HTERT-HM (cell line): ENCODE data around the genes NTRK2 and DAPK1.

- RRBS = no CpG with 5 or more reads among the region's 14 CpGs
These were observed 9.7 kb upstream of the C9orf64 start for GRCh38 chr9:83965964-83966933.

DNA sequence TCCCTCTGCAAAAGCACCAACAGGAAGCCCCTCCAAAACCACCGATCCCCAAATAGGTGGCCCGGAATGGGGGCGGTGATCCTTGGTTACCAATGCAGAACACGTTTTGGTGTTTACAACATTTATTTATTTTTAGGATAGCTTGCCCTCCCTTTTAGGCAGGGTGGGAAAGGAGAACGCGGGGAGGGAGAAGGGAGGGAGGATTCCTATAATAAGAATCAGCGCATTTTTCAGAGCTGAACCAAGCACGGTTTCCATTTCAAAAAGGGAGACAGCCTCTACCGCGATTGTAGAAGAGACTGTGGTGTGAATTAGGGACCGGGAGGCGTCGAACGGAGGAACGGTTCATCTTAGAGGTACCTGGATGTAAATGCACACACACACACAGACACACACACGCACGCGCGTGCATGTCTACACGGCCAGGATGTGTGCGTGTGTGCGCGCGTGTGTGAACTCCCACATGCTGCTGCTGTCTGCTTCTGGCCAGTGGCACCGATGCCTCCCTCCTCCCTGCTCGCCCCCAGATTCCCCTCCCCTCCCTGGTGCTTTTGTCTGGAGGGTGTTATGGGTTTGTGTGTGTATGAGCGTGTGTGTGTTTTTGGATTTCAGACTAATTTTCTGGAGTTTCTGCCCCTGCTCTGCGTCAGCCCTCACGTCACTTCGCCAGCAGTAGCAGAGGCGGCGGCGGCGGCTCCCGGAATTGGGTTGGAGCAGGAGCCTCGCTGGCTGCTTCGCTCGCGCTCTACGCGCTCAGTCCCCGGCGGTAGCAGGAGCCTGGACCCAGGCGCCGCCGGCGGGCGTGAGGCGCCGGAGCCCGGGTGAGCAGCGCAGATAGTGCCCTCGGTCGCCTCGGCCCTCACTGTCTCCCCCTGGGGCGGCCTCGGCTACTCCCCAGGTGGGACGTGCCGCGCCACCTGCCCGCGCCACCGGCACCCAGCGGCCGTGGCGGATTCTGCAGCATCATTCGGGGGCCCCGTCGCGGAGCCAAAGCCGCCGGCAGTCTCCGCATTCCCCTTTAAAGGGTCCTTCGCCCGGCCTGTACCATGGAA lies at the start of gene NTRK2:
NTRK2 (plus strand) TSS at position 662 of the 1,052 bp plus-strand sequence.
- RRBS = 14% methylated on average over 27 of the region's 75 CpGs

DNA sequence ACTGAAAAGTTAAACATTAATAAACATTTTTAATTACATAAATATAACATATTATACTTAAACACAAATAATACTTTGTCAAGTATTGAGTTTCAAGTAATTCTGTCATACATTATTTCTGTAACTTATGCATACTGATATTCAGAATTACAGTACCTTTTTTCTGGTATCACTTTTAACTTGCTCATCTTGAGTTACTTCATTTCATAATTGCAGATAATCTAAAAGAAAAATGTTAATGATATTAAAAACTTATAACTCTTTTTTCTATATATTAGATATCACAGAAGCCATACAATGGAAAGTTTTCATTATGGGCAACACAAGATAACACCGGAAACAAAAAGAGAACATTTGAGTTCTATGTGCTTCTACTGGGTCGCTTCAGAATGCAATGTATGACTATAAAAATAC lies 29.4 kb downstream of the AGTPBP1 start:
- RRBS = no CpG with 5 or more reads among the region's 2 CpGs

GRCh38 chr9:85839256-85840443 lies 97.9 kb upstream of the AGTPBP1 start:
- RRBS = no CpG with 5 or more reads among the region's 9 CpGs

GRCh38 chr9:85941995-85942309 lies 1.0 kb downstream of the NAA35 start:
- RRBS = no CpG with 5 or more reads among the region's 2 CpGs

- RRBS = no CpG with 5 or more reads among the region's 6 CpGs
These were observed 66.1 kb downstream of the GOLM1 start for GRCh38 chr9:86033197-86033780.

DNA sequence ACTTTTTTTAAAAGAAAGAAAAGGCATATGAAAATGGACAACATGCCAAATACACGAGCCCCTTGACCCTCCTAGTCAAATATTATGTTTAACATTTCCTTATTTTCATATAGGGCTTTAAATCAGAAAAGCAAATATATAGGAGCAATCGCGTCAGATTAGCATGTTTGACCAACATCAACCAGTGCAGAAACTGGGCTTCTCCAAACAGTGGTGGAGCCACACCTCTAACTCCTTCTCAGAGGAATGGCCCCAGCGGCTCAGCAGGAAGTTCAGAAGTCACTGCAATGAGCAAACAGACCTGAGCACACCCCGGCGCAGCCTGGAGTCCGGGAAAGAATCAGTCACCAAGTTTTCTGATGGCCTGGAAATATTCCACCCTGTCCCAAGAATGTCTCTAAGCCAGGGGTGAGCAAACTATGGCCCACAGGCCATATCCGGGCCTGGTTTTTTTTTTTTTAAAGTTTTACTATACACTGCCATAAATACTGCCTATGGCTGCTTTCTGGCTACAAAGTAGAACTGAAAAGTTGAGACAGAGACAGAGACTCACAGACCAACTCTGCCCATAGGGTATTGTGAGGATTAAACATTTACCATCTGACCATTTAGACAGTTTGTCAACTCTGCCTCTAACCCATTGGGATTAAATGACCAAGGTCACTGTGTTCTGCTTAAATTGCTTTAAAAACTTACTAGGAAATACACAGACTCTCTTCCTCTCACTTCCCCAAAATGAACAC lies 5.5 kb downstream of the GOLM1 start:
- RRBS = 74% methylated on average over 1 of the region's 8 CpGs

- RRBS = no CpG with 5 or more reads among the region's 9 CpGs
These were observed 28.0 kb upstream of the GOLM1 start for GRCh38 chr9:86127278-86127923.

GRCh38 chr9:86281489-86282463 lies 562 bp downstream of the ISCA1 start:
- RRBS = 1% methylated on average over 44 of the region's 82 CpGs

DNA sequence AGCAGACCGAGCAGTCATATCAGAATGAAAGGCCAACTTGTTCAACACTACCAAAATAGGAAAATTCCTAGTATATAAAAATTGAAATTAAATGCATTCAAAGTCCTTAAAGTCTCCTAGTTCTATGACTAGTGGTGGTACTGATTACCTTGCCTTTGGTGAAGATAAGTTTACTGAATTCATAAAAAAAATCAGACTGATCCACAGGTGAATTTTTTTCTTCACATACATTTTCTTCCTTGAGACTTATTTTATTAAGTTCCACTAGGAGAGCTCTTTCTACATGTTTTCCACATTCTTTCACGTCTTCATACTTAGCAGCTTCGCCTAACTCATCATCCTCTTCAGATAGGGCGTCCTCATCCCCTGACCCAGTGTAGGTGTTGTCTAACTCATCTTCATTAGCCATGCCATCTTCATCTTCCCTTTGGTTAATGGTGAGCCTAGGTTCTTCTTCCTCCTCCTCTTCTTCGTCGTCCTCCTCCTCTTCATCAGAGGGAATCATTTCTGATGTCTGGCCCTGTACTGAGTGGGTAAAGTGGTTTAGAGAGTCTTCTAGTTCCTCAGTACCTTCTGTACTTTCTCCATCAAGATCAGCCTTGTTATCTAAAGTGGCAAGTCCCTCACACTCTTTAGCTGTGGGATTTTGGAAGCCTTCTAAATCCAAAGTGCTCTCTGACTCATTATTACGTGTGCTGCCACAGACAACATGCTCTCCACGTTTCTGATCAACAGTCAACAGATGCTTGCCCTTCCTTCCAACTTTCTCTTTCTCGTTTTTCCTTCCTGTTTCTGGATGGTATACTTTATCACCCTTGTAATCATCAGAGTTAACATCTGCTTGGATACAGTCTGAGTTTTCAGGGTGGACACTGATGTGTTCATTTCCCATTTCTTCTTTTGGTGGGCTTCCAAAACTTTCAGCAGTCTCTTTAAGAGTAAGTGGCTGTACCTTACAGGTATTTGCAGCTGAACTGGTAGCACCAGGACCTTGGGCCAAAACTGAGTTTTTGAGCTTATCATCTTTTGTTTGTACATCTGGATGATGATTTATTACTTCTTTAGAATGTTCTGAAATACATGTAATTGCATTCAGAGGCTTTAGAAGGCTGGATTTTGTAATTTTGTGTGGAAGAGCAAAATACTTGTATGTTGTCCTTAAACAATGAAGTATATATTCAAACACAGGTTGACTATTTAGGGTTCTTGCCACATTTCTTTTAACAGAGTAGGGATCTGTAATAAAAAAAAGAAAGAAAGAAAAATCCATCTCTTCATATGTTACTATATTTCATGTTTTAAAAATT lies 31.0 kb downstream of the TUT7 start:
- RRBS = no CpG with 5 or more reads among the region's 9 CpGs

- RRBS = no CpG with 5 or more reads among the region's 2 CpGs
These were observed 82.8 kb upstream of the GAS1 start for GRCh38 chr9:87030019-87030557.

- RRBS = no CpG with 5 or more reads among the region's 11 CpGs
These were observed 86.9 kb upstream of the GAS1 start for GRCh38 chr9:87034011-87034736.

- RRBS = no CpG with 5 or more reads among the region's 1 CpG
These were observed 93.3 kb upstream of the DAPK1 start for GRCh38 chr9:87404469-87404721.

GRCh38 chr9:87406615-87407238 lies 90.9 kb upstream of the DAPK1 start:
- RRBS = no CpG with 5 or more reads among the region's 5 CpGs

- RRBS = no CpG with 5 or more reads among the region's 2 CpGs
These were observed 74.8 kb upstream of the DAPK1 start for GRCh38 chr9:87422719-87423334.

GRCh38 chr9:87445473-87446184 lies 52.0 kb upstream of the DAPK1 start:
- RRBS = no CpG with 5 or more reads among the region's 6 CpGs

DNA sequence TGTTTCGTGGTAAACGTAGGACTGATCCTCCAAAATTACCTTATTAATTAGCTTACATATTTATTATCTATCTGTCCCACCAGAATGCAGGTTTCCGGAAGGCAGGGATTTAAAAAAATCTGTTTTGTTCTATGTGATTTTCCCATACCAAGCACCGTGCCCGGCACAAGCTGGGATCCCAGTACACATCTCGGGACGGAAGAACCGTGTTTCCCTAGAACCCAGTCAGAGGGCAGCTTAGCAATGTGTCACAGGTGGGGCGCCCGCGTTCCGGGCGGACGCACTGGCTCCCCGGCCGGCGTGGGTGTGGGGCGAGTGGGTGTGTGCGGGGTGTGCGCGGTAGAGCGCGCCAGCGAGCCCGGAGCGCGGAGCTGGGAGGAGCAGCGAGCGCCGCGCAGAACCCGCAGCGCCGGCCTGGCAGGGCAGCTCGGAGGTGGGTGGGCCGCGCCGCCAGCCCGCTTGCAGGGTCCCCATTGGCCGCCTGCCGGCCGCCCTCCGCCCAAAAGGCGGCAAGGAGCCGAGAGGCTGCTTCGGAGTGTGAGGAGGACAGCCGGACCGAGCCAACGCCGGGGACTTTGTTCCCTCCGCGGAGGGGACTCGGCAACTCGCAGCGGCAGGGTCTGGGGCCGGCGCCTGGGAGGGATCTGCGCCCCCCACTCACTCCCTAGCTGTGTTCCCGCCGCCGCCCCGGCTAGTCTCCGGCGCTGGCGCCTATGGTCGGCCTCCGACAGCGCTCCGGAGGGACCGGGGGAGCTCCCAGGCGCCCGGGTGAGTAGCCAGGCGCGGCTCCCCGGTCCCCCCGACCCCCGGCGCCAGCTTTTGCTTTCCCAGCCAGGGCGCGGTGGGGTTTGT lies at the start of gene DAPK1:
DAPK1 (plus strand) TSS at position 528 of the 852 bp plus-strand sequence.
- RRBS = 2% methylated on average over 61 of the region's 80 CpGs

DNA sequence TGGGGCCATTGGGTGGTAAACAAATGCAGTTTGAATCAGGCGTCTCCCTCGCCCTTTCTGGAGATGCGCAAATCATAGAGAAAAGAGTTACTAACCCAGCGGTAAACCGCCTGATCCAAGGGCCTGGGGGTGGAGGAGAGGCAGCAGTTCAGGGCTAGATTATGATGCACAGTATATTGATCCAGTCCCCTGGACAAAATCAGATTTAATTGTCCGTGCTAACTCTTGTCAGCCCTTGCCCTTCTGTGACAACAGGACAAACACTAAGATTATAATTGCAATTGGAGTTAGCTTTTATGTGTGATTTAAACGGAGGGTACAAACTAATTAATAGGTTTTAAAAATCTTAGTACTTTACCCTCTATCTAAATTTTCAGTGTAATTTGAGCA lies 1.5 kb downstream of the DAPK1 start:
- RRBS = no CpG with 5 or more reads among the region's 7 CpGs

DNA sequence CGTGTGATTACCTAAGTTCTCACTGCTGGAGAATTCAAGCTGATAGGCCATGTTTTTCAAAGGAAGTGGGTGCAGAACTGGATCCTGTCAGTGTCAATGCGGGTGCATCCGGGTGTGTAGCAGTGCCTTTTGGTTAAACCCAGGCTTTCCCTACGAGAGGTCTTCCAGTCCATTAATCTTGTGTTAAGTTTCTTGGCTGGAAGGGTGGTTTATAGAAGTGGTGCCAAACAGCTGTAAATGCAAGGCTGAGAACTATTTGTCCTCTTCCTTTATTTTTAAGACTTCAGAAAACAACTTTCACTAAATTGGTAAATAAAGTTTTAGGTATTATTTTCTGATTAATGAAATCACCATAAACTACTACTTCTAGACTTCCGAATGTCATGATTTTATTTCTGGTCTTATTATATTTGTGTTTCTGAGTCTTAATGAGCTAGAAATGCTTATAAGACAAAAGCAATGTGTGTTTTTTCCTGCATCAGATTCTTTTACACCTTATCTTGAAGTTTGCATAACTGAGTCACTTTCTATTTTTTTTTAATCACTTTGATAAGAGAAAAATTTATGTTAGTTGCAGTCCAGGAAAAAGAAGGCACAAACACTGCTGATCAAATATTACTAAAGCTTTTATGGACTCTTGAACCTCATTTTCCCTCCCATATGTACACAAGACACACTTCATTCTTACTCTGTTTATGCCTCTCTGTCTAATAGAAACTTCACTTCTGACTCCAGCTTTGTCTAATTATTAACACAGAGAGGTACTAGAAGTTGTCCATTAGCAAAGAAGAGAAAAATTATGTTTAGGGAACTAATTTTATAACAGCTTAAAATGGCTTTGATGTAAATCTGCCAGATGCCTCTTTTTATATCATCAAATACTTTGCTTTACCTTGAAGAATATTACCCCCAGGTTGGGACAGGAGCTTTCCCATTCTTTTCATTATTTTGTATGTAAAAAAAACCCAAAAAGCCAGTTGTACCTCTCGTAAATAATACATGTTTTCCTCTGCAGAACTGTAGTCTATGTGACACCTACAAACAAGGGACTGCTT lies 72.2 kb downstream of the DAPK1 start:
- RRBS = no CpG with 5 or more reads among the region's 6 CpGs

DNA sequence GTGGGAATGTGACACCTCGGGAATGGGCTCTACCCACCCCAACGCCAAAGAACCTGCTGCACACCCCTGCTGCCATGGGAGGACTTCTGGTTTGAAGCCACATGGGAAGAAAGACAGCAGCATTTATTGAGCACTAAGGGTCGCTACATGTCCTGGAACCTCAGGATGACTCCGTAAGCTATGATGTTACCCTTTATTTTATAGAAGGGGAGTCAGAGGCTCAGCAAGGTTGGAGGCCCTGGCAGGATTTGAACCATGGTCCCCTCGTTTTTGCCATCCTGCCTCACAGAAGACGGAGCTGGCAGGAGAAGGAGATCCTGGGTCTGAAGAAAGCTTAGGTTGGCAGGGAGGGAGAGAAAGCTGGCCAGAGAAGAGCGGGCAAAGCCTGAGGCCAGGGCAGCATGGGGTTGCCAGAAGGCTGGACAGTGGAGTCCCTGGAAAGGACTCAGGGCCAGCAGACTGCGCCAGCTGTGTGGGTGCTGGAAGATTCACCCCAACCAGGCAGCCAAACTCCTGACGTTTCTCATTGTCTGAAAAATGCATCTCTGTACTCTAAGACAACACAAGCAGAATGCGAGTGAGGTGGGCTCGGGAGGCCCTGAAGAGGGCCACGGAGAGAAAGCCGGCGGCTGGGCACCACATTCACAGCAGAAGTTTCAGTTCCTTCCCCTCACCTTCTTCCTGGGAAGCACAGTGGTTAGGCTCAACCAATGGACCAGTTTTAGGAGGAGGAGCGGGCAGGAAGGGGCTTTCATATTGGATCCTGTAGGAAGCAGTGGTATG lies 90.9 kb upstream of the CTSL start:
- RRBS = no CpG with 5 or more reads among the region's 15 CpGs